SJSA1 (cell line): ENCODE results near the genes SAXO1, HAUS6, SLC24A2 and FOCAD.

GRCh38 chr9:16461223-16461926, 409.1 kb downstream of the BNC2 start:
- RAMPAGE, long total RNA: no peak

DNA sequence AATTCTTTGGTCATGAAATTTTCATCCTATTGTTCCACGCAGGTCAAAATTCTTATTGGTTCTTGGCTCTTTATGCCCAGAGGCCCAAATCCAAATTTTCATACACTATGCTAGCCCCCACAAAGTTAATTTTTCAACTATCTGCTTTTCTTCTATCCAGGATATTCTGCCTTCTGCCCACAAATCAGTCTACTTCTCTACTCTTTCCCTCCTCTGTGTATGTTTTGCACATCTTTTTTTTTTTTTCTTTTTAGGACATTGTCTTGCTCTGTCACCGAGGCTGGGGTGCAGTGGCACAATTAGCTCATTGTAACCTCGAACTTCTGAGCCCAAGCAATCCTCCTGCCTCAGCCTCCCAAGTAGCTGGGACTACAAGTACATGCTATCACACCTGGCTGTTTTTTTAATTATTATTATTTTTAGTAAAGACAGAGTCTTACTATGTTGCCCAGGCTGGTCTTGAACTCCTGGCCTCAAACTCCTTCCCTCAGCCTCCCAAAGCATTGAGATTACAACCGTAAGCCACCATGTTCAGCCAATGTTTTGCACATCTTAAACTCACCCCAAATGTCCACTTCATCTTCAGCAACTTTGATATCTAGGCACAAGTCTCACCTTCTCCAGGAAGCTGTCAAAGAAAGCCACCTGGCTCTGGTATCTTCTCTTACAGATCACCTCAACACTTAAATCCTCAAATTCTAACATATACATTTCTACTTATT, 361.7 kb downstream of the BNC2 start:
- RAMPAGE, long total RNA: no peak

GRCh38 chr9:16627948-16628880, 242.3 kb downstream of the BNC2 start:
- RAMPAGE, long total RNA: no peak

DNA sequence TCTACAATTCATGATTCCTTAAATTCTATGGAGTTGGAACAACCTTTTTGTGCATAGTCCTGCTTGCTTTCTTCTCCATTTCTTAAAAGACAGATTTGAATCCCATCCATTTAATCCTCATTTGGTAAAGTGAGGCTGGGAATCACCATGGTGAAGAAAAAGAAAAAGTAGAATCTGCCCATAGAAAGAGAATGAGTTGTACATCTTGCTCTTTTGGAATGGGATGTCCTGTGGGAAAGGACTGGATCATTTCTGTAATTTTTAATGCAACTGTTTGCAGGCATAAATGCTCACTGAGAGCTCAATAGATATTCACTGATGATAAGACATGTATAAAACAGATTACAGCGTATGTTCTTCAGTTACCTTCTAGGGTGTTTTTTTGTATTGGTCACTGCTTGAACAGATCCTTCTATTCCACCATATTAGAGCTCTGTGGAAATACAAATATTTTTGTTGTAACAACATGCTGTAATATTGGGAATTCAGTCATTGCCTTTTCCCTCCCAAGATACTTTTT, 21.2 kb upstream of the SH3GL2 start:
- RAMPAGE, long total RNA: no peak

- RAMPAGE, long total RNA: no peak
Observed at GRCh38 chr9:18437631-18438148, 36.3 kb upstream of the ADAMTSL1 start.

DNA sequence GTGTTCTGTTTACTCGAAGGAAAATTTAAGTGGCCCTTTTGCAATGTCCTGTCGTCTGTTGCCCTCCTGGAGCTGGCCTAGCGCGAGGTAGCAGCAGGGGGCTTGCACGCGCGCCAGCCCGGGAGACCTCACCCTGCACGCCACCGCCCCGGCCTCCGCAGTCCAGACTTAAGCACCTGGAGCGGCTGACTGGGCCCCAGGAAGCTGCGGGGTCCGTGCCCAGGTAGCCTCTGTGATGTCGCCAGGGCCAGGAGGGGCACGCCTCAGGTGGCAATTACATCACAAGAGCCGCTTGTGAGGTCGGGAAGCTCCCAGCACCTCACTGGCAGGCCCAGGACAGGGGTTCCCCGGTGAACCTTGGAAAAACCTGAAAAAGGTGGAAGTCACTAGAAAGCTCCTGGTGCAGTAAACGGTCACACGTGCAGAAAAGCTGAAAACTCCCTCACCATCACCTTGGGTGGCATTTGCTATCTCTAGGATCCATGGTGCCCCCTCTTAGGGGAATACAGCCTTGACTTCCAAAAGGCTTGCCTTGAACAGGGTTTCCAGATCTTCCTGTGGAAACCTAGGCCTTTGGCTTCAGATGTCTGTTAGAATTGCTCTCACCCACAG, at the start of gene SAXO1:
SAXO1 (minus strand) TSS at position 191 of the 612 bp plus-strand sequence.
- RAMPAGE, long total RNA: no peak

DNA sequence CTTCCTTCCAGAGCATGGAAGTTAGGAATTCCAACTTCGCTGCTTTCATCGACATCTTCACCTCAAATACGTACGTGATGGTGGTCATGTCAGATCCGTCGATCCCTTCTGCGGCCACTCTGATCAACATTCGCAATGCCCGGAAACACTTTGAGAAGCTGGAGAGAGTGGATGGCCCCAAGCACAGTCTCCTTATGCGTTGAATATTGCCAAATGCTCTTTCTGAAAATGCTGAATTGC, 1.1 kb downstream of the RRAGA start:
- RAMPAGE, long total RNA: no peak

DNA sequence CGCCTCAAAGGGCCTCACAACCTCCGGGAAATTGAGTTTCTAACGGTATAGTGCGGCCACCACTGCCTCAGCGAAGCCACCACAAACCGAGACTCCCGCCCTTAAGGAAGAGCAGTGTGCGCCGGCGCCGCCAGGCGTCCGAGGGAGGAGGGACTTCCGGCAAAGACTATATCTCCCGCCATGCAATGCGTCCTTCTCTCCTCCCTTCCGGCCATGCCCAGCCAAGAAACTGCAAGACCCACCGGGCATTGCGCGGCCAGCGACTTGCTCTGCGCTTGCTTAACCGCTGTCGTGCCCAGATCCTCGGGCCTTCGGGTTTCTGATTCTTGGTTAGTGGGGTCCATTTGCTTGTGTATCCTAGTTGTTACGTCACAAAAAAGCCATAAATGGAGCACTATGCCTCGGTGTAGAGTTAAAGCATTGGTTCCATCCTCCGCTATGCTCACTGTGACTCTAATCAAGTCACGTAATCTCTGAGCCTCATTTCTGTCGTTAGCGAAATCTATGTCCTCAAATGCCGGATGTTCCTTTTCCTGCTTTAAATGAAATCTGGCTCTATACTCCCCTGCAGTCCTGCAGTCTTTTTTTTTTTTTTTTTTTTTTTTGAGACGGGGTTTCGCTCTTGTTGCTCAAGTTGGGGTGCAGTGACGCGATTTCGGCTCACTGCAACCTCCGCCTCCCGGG, at the start of gene HAUS6:
HAUS6 (minus strand) TSS at position 106 of the 684 bp plus-strand sequence.
- RAMPAGE, long total RNA: start-site peak on the minus strand centred at position 115 of the sequence, 75 bp wide, 89 and 24 reads in 2 replicates

DNA sequence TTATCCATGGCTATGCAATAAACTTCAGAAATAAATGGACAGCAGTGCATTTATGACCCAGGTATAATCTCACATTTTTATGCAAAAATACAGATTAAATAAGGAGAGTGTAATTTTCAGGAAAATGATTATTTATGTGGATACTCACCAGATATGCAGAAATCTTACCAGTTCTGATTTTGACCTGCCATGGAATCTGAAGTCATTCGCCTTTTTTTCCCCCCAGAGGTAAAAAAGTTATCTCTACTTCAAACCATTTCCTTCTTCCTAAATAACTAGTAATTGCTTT, 1.1 kb upstream of the DENND4C start:
- RAMPAGE, long total RNA: no peak

DNA sequence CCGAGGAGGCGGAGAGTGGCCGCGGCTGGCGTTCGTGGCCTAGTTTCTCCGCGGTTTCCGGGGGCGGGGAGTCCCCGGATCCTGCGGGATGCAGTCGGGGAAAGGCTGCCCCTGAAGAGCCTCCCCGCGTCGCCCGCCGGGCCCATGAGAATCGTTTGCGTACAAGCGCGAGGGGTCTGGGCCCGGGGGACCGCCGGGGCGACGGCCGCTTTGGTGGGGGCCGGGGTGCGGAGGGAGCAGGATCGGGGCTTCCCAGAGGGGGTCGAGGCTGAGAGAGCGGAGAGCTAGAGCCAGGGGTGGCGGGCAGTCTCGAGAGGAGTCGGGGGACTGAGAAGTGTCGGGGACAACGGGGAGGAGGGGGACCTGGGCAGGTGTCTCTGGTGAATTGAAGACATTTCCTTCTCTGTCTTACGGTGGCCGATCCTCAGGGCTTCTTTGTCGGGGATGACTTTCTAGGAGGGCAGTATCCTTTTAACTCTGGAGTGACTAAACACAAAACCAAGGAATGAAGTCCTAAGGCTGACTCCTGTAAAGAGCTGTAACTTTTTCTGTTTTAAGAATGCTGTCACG, 564 bp downstream of the DENND4C start:
- RAMPAGE, long total RNA: no peak

DNA sequence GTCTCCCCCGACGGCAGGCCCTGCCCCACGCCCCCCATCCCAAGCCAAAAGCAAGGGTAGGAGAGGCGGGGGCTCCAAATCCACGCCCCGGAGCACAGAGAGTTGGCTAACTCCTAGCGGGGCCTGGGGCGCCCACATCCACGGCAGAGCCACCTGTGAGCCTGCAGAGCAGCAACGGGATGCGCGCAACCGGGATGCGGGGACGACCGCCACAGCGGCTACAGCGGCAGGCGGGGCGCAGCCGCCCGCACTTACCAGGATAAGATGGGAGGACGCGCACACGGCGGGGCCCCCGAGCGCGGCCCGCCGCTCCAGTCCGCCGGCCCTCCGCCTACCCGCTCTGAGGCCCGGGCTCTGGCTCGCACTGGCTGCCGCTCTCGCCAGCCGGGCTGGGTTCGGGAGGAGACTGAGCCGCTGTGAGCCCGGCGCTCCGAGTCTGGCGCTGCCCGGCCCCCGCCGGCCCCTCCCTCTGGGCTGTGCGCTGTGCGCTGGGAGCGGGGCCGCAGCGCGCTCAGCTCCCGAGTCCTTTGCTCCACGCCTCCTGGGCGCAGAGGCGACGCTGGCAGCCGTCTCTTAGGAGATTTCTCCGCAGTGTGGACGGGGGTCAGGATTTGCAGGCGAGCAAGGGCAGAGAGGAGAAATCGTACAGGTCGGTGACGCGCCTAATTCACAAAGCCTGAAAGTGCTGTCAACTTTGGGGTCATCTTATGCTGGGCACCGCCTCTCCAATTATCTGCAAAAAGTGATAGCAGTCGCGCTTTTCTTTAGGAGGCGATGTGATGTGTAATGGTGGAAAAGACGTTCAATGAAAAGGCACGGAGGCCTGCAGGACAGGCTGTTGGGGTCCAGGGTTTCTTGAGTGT, at the start of gene SLC24A2:
SLC24A2 (minus strand) TSS at position 408 of the 863 bp plus-strand sequence.
- RAMPAGE, long total RNA: no peak

DNA sequence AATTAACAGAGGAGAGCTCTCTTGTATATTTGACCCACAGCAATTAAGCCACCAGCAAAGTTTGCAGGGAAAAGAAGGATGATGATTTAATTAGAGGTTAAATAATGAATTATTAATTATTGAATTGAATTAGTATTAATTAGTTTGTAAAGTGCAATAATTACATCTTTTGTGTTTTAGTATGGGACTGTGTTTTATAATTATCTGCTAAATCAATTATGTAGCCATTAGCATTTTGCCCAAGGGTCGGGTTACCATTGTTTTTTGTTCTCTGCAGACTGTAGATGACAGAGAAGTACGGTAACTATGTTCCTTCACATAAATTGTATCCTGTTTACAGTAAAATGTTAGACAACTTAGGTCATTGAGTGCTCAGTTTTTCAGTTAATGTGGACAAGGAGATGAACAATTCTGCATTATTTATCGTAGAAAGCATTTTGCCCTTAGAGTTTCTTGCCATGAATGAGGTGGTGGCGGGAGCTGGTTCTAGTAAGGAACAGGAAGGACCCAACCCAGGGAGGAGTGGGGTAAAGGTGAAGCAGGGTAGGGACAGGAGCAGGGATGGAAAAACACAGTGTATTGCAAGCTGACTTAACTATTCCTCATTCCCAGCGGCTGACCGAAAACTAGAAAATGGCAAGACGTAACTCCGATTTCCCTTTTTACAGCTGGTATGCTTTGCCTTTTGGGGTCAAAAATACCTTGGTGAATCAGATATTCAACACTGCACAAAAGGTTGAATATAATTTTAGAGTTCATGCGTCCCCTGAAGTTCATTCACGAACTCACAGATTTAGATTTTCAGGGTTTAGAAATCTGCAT, 243.7 kb upstream of the SLC24A2 start:
- RAMPAGE, long total RNA: no peak

DNA sequence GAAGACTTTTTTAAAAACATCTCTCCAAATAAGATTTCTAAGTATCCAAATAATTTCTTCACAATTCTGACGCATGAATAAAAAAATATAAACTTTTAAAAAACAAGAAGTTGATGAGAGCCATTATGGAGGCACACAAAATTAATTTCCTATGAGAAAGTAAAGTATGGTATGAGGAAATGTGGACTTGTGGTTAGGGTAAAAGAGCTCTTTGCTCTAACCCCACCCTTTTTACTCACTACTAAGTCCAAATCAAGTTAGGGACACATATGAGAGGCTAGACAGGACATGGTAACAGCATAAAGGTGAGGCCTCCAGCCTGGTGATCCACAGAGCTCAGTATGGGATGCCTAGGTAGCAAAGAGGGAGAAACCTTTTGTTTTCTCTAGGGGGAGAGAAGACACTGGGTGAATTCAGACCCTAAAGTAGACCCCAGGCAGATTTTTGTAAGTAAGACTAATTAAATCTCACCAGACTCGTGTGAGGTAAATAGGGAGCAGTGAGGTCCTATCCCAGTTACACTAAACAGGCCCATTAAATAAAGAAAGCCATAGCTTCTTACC, 42.7 kb downstream of the MLLT3 start:
- RAMPAGE, long total RNA: no peak

DNA sequence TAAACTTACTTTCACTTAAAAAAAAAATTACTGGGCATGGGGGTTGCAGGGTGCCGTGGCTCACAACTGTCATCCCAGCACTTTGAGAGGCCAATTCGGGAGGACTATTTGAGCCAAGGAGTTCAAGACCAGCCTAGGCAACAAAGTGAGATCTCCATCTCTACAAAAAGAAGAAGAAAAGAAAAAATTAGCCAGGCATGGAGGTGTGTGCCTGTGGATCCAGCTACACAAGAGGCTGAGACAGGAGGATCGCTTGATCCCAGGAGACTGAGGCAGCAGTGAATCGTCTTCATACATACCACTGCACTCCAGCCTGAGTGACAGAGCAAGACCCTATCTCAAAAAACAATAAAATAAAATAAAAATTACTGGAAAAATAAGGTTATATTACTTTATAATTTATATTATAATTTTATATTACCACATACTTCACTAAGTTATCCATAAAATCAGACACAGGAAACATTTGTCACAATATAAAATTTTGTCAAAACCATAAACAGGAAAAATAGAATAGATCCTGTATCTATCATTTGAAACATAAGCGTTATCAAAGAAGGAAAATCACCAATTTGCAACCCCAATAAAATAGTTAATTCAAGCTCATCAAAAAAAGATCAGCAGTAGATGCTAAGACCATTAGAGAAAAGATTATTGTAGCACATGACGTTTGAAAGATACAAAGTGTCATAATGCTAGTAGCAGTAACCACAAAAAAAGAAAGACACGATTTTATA, 27.1 kb downstream of the MLLT3 start:
- RAMPAGE, long total RNA: no peak

- RAMPAGE, long total RNA: no peak
Observed at GRCh38 chr9:20621194-20622279, 762 bp downstream of the MLLT3 start.

- RAMPAGE, long total RNA: no peak
Observed at GRCh38 chr9:20683378-20684384, at the start of gene FOCAD. TSS of gene FOCAD (plus strand) at chr9:20684259.

GRCh38 chr9:20739715-20740479, 55.8 kb downstream of the FOCAD start:
- RAMPAGE, long total RNA: no peak

GRCh38 chr9:21444033-21444806, 4.0 kb downstream of the IFNA1 start:
- RAMPAGE, long total RNA: no peak

GRCh38 chr9:21682907-21683395, 119.5 kb upstream of the MTAP start:
- RAMPAGE, long total RNA: no peak

- RAMPAGE, long total RNA: no peak
Observed at GRCh38 chr9:21684582-21685351, 117.7 kb upstream of the MTAP start.